Measurements from ENCODE around the genes RNF222 and MFSD6L.

DNA sequence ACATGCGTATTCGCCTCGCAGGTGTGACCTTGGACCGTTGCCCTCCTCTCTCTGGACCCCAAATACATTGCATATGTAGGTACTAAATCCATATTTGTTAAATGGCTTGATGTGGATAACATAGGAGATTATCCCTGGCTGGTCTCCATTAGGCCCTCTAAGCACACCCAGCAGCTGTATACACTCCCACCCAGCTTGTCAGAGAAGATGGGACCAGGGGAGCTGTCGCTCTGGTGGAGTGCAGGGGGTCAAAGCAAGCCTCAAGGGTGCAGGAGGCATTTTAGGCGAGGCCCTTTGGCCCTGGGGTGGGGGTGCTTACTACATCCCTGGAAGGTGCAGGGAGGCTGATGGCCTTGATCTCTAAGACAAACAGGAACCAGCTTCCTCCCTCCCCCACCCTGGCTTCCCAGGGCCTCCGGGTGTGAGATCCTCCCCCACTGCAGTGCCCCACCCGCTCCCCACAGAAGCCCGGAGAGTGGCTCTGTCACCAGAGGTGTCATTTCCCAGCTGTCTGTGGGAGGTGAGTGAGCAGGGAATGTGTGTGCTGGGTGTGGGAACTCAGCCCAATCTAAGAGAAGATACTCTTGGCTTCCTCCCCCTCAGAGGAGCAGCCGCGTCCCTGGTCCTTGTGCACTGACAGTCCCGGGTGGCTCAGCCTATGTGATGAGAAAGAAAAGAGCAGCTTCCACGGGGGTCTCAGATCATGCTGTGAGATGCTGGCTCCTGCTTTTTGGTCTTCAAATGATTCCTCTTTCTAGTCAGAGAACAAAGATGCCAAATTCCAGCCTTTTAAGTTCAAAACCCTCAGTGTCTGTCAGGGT lies 1.5 kb upstream of the VAMP2 start:
- PRO-cap: bidirectional peak, plus-strand start at position 510 of the sequence, minus-strand start at position 417 of the sequence
- RAMPAGE, long total RNA, 4 experiments: no peak in any of the 4 experiments

DNA sequence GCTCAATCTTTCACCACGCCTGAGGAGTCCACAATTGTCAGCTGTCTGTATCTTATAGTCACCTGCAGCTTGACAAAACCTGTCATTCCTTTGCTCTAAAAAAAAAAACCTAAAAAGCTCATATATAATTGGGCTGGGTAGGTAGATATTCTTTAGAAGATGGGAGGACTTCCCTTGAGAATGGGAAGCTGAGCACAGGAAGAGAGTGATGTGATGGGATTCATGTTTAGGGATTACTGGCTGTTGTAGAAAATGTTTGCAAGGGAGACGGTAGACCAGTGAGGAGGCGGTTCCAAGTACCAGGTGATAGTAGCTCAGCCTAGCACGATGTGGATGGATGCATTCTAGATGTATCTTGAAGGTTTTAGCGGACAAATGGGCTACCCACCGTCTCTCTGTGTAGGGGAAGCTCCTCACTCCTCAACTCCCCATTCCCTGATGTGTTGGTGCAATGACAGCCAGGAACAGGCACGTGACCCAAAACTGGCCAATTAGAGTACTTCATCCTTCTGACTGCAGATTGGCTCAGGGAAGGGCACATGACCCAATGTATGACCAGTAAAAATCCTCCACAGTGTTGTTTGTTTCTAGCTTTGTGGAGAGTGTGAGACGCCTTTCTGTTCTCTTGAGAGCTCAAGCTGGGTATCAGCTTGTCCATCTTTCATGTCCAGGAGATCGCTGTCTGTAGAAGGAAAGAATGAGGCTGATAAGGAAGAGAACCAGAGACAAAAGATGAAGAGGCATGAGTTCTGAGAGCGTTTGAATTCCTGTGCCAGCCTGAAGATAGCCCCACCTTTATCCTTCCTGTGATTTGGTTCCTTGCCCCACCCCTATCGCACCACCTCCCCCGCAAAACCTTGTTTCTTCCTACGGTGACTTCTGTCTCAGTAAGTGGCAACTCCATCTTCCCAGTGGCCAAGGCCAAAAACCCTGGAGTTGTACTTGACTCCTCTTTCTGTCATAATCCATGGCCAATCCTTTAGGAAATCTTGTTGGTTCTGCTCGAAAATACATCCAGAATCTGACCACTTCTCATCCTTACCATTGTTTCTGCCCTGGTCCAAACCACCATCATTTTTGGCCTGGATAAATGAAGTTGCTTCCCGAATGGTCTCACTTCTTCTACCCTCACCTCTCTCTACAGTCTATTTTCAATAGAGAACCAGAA lies 2.2 kb upstream of the BORCS6 start:
- PRO-cap: bidirectional peak, plus-strand start at position 590 of the sequence, minus-strand start at position 437 of the sequence; unidirectional peak, plus-strand start at position 860 of the sequence
- RAMPAGE, long total RNA, 4 experiments: no peak in any of the 4 experiments

GRCh38 chr17:8221706-8222793 lies 11.7 kb upstream of the AURKB start:
- PRO-cap: bidirectional peak, plus-strand start at chr17:8222294, minus-strand start at chr17:8221970; bidirectional peak, plus-strand start at chr17:8222477, minus-strand start at chr17:8222340; bidirectional peak, plus-strand start at chr17:8222679, minus-strand start at chr17:8222537
- RAMPAGE, long total RNA, 4 experiments: start-site peak on the minus strand in 3 of 4 experiments, at chr17:8222550-8222644 at its widest, 8 to 52 reads per replicate

- PRO-cap: bidirectional peak, plus-strand start at chr17:8223170, minus-strand start at chr17:8223024
- RAMPAGE, long total RNA, 4 experiments: start-site peak on the minus strand in 2 of 4 experiments, at chr17:8223002-8223097 at its widest, 16 to 18 reads per replicate
Measured at GRCh38 chr17:8222794-8223330, 12.5 kb upstream of the AURKB start.

DNA sequence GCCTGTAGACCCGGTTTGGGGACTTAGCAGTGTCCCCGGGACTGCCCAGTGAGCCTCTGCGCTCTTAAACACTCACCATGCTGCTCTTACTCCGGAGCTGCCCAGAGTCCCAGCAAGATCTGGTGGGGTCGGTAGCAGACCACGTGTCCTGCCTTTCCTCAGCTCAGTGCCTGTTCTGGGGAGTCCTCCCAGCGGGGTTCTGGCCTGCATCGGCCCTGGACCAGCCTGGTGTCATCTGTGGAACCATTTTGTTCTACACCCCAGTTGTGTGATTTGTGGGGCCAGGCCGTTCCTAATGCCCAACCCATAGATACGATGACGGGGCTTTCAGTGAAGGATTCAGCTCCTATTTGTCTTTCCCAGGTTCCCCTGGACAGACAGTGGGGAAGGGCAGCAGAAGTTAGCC lies 13.4 kb upstream of the AURKB start:
- PRO-cap: no peak
- RAMPAGE, long total RNA, 4 experiments: no peak in any of the 4 experiments

GRCh38 chr17:8232190-8232914 lies 15.5 kb downstream of the CTC1 start:
- PRO-cap: no peak
- RAMPAGE, long total RNA, 4 experiments: start-site peak on the minus strand in 1 of 4 experiments, at chr17:8232381-8232536 at its widest, 7 reads per replicate

- PRO-cap: no peak
- RAMPAGE, long total RNA, 4 experiments: no peak in any of the 4 experiments
Measured at GRCh38 chr17:8289668-8290248, 1.3 kb downstream of the RANGRF start.

DNA sequence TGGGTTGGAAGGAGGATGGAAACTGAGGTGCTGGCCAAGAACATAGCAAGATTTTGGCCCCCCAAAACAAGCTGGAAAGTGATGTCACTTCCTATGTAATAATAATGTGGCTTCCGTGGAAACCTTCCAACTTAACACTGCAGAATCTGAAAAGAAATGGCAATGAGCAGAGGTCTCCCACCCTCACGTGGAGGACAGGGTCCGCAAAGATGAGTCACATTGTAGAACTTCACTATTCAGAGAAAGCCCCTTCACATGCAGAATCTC lies 11.1 kb downstream of the KRBA2 start:
- PRO-cap: no peak
- RAMPAGE, long total RNA, 4 experiments: no peak in any of the 4 experiments

GRCh38 chr17:8375692-8376111 lies 802 bp downstream of the KRBA2 start:
- PRO-cap: no peak
- RAMPAGE, long total RNA, 4 experiments: no peak in any of the 4 experiments

DNA sequence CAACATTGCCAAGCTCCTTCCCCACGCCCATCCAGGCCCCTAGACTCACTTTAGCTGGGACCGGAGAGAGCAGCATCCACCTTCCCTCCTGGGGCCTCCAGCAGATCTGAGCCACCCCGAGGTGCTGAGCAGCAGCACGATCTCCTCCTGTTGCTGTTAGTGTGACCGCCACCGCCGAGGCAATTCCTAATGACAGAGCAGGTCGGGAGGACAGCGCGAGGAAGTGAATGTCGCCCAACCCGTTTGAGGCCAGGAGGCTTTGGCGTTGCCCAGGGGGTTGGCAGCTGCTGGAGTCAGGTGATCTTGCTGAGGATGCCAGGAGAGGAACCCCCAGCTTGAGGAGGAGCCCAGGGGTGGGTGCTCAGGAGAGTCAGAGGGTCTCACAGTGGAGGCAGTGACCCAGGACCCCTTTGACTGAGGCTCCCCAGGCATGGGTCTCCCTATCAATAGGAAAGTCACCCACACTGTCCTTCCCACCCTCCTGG lies at the start of gene RNF222:
Gene RNF222 (minus strand): TSS at position 194 of the 485 bp plus-strand sequence.
- PRO-cap: no peak
- RAMPAGE, long total RNA, 4 experiments: no peak in any of the 4 experiments

GRCh38 chr17:8469965-8470609 lies 34.4 kb downstream of the NDEL1 start:
- PRO-cap: no peak
- RAMPAGE, long total RNA, 4 experiments: no peak in any of the 4 experiments

- PRO-cap: unidirectional peak, plus-strand start at chr17:8476848
- RAMPAGE, long total RNA, 4 experiments: start-site peak on the minus strand in 1 of 4 experiments, at chr17:8476963-8477060 at its widest, 6 reads per replicate
Measured at GRCh38 chr17:8476340-8477493, 41.0 kb downstream of the NDEL1 start.

DNA sequence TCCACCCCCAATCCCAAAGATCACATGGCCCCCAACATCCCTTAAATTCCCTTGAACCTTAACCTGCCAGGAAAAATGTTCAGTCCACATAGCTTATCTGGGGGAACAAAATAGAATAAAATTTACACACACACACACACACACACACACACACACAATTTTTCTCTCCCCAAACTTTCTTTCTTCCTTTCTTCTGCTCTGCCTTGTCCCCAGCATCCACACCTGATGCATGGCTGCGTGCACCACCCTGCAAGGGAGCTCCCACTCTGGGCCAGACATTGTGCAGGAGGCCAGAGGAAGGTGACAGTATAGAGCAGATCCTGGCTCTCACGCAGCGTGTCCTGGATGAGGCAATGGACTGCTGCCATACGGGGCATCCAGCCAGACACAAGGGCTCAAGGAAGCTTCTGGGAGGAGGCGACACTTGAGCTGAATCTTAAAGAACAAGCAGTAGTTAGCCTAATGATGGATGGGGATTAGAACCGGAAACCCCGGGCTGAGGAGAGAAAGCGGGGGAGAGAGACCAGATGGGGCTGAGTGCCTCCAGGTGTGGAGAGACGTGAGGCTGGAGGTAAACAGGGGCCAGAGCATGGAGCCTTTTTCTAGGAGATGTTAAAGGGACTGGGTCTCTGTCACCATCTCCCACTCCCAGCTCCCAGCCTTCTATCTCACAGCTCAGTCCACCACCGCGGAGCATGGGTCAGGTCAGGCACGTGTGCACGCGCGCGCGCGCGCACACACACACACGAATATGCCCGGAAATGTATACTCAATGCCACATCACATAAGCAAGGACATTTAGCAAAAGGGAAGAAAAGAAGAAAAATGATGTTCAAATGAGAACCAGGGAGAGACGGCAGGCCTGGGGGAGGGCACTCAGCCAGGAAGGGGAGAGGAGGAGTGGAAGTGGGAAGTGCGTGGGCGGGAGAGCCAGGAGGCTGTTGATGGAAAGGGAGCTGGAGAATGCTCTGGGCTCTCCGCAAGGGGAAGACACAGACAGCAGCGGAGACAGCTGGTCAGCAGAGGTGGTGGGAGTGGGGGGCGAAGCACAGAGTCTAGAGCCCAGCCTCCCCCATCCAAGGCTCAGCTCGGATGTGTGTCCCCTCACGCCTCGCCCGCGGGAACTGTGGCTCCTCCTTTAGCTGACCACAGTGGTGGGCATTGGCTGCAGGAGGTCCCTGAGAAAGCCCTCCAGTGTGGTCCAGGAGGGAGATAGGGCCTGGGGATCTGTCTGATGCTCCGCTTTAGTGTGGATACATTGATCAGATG lies 46.3 kb downstream of the CCDC42 start:
- PRO-cap: no peak
- RAMPAGE, long total RNA, 4 experiments: no peak in any of the 4 experiments

DNA sequence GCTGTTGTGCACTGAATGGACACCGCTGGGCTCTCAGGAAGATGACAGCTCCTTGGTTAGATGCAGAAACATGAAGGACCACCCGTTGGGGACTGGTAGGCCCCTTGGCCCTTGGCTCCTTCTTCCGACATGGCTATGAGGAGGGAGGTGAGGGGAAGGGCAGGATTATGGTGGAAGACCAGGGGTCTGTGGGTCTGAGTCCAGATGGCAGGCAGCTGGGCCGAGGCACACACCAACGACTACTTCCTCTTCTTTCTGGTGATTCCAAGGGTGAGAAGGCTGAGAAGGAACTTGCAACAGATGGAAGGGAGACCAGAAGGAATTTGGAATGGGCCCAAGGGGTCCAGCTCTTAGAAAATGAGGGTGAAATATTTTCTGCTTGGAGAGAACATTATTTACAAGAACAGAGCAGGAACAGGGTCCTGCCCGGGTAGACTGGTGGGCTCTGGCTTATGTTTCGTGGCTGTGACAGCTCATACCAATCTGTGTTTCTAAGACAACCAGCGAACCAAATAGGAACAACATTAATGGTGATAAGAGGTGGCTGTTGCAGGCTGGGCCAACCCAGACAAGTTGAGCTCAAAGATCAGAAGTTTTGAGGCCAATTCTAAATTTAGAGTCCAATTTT lies 36.7 kb downstream of the CCDC42 start:
- PRO-cap: no peak
- RAMPAGE, long total RNA, 4 experiments: no peak in any of the 4 experiments

DNA sequence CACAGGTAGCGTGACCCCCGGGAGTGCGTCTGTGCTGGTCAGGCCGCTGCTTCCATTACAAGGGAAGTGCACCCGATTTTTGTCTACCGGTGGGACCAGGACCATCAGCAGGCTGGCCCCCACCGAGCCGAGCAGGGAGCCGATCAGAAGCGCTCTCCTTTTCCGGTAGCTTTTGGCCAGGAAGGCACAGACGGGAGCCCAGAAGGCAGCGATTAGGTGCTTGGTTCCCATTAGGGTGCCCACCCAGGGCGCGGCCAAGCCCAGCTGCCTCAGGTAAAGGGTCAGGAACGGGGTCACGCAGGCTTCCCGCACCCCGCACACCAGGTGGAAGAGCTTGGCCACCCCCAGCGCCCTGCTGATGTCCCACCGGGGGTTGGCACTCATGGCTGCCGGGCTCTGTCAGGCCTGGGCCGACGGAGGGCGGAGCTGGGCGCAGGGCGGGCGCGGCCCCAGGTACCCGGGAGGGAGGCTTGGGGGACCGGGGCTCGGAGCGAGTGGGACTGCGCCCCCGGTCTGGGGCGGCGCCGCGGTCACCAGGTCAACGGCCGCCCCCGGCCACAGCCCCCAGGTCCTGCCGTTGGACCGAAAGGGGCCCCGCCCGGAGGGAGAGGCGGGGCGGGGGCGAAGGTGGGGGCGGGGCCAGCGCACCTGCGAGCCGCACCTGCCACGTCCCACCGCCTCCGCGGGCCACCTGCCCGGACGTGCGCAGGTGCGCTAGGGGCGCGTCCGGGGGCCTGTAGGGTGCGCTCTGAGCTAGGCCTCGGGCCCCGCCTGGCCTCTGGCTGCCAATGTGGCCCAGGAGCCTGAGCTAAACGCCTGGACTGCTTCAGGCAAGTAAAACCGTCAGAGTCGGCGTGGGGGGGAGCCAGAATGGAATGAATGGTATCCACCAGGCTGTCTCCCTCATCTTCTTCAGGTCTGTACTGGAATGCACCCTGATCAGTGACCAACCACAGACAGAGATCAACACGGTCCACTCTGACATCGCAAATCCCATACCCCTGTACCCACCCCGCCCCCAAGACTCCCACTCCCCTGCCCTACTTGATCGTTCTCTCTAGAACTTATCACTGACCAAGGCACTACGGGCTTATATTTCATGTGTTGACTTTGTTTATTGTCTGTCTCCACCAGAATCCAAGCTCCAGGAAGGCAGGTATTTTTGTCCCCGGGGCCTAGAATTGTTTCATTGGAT lies at the start of gene MFSD6L:
Gene MFSD6L (minus strand): TSS at position 629 of the 1,195 bp plus-strand sequence.
- PRO-cap: bidirectional peak, plus-strand start at position 788 of the sequence, minus-strand start at position 573 of the sequence
- RAMPAGE, long total RNA, 4 experiments: no peak in any of the 4 experiments

GRCh38 chr17:8889274-8889629 lies 21.8 kb upstream of the PIK3R6 start:
- PRO-cap: no peak
- RAMPAGE, long total RNA, 4 experiments: no peak in any of the 4 experiments

GRCh38 chr17:8916485-8916778 lies 49.0 kb upstream of the PIK3R6 start:
- PRO-cap: no peak
- RAMPAGE, long total RNA, 4 experiments: no peak in any of the 4 experiments

- PRO-cap: no peak
- RAMPAGE, long total RNA, 4 experiments: no peak in any of the 4 experiments
Measured at GRCh38 chr17:8944519-8945179, 20.9 kb downstream of the PIK3R5 start.

- PRO-cap: no peak
- RAMPAGE, long total RNA, 4 experiments: no peak in any of the 4 experiments
Measured at GRCh38 chr17:9003447-9004045, 17.8 kb upstream of the NTN1 start.

DNA sequence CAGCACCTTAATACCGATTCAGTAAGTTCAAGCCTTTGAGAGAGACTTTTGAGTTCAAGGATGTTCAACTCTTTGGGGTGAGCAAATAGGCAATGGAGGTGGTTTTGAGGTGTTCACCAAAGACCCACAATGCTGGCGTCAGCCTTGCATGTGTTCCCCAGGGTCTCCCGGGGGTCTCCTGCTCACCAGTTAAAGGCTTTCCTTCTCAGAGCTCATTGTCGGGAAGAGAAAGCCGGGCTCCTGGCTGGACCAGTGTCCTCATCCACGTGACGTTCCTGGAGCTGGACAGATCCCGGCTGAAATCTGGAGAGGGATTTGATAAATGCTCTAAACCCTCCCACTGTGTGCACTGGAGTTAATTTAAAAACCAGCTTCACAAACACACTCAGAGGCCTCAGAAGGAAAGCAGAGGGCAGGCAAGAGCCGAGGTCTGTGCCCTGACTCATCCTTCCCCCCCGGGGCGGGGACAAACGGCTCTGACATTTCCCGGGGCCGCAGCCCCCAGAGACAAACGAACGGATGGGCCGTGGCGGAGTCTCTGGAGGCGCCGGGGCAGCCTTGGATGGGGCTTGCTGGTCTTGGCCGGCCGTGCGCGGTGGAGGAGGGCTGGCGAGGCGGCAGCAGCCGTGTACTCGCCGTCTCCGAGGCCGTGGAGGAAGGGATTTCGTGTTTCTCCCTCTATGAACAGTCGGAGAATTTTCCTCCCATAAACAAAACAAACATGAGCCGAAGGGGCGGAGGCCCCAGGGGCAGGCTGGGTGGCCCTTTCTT lies 94.1 kb downstream of the NTN1 start:
- PRO-cap: bidirectional peak, plus-strand start at position 510 of the sequence, minus-strand start at position 277 of the sequence
- RAMPAGE, long total RNA, 4 experiments: no peak in any of the 4 experiments